ENCODE results near the gene SEMA4F.

DNA sequence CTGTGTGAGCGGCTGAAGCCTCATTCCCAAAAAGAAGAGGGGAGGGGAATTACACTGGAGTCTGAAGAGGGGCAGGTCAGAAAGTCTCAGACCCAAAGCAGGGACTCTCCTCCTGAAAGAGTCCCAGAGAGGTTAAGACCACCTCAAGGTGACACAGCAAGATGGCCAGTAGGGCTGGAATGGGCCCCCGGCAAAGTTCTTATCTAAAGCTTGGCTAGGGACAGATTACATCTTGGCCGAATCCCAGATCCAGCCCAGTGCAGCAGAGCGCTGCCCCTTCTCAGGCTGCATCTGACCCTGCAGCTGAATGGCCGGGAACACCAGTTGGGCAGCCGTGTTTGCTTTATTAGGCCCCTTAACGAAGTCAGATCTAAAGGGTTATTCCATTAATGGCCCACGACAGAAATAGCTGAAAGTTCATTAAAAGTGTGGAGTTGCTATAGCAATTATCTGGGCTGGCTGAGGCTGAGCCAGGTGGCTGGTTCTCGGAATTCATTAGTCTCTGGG lies 68.5 kb downstream of the EMX1 start:
- PRO-cap, result no peak

GRCh38 chr2:73176074-73176807 lies 26.1 kb upstream of the NOTO start:
- PRO-cap, result bidirectional peak, plus-strand start at chr2:73176448, minus-strand start at chr2:73176496

DNA sequence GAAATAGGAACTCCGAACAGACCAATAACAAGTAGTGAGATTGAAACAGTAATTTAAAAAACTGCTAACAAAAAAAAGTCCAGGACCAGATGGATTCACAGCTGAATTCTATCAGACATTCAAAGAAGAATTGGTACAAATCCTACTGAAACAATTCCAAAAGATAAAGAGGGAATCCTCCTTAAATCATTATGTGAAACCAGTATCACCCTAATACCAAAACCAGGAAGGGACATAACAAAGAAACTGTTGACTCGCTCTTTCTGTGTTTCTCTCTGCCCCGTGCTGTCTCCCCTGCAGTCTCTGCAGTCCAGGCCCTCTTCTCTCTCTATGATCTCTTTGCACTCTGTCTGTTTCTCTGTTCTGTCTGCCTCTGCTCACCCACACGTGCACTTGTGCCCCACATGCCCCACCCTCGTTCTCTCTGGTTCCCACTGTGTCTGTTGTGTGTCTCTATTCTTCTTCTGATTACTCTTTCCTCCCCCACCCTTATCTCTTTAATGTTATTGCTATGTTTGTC lies 54.2 kb downstream of the NAT8 start:
- PRO-cap, result no peak

- PRO-cap, result bidirectional peak, plus-strand start at chr2:73895141, minus-strand start at chr2:73895006
Observed at GRCh38 chr2:73894740-73895824, 2.3 kb downstream of the ACTG2 start.

- PRO-cap, result no peak
Observed at GRCh38 chr2:73951922-73952821, 25.5 kb downstream of the DGUOK start.

DNA sequence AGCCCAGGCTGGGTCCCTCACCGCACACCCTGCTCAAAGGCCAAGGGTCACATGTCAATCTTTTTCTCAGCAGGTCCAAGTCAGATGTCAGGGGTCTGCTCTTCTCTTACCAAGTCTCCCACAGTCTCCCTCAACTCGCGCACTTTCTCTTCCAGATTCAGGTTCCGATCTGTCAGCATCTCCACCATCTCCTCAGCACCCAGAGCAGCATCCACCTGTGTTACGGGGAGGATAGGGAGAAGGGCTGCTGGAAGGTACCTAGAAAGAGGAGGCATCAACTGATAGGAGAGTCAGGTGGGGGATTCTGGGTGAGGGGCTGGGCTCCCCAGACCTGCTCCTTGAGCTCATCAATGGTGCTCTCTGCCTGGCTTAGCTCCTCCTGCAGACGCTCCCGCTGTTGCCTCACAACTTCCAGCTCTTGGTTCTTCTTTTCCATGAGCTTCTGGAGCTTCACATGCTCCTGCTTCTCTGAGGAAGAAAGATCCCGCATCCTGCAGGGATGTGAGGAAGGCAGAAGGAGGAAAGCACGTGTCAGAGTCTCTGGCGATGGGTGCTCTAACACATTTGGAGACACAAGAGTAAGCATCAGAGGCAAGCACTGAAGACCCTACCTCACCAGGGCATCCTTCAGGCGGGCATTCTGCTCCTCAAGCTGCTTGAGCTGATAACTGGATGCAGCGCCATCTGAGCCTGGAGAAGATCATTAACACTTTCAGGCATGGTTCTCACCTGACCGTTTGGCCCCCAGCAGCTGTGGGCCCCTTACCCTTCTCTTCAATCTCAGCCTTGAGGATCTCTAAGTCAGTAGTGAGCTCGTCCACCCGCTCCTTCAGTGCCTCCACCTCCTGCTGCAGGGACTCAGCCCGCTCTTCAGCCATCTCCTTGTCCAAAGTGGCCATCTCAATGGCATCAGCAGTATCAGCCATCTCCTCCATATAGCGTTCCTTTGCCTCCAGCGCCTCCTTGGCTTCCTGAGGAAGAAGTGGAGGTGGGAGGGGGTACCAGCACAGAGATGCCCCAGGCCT lies 9.9 kb downstream of the DCTN1 start:
- PRO-cap, result no peak

DNA sequence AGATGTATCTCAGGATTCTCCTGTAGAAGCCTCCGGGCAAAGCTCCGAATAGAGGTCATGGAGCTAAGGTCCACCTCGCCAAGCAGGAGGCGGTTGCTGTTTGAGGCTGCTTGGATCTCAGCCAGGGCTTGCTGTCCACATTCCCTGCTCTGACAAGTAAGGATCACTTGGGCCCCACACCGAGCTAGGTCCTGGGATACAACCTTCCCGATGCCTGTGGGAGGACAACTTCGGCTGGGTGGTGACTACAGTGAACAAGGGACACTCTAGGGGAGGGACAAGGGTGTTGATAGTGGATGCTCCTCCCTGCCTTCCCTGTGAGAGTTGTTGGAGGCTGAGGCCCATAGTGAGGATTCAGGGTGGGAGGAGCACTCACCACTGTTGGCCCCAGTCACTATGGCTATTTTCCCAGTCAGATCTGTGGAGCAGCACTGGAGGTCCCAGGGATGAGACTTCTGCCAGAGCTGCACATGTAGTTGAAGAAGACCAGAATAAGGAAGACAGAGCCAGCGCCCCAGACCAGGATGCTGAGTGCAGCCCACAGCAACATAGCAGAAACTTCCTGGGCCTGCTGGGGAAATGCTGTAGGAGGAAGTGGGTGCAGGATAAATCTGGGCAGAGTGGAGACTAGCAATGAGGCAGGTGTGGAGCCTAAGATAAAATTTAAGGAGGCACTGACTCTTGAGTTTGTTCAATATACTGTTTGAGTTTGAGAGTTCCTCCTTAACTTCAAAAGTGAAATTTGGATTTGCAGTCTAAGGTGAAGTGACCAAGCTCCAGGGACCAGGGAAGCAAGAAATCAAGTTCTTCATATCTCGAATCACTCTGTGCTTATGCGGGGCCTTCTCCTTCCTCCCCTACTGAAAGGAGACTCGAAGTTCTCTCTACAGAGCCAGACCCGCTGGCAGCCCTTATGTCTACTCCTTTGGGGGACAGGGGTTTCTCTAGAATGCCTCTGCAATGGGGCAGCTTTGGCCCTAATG lies 8.1 kb downstream of the C2orf81 start:
- PRO-cap, result no peak

DNA sequence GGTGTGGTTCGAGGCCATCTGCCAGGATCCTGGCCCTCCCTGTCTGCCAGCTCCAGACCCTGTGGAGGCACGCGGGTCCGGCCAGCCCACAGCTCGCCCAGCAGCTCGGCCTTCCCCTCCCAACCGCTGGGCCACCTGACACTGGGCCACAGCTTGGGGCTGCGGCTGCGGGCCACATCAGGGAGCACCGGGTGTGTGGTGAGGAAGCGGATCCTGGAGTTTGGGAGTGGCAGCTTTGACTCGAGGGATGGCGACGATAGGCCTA lies 7.0 kb downstream of the C2orf81 start:
- PRO-cap, result bidirectional peak, plus-strand start outside the sequence, minus-strand start at position 231 of the sequence

DNA sequence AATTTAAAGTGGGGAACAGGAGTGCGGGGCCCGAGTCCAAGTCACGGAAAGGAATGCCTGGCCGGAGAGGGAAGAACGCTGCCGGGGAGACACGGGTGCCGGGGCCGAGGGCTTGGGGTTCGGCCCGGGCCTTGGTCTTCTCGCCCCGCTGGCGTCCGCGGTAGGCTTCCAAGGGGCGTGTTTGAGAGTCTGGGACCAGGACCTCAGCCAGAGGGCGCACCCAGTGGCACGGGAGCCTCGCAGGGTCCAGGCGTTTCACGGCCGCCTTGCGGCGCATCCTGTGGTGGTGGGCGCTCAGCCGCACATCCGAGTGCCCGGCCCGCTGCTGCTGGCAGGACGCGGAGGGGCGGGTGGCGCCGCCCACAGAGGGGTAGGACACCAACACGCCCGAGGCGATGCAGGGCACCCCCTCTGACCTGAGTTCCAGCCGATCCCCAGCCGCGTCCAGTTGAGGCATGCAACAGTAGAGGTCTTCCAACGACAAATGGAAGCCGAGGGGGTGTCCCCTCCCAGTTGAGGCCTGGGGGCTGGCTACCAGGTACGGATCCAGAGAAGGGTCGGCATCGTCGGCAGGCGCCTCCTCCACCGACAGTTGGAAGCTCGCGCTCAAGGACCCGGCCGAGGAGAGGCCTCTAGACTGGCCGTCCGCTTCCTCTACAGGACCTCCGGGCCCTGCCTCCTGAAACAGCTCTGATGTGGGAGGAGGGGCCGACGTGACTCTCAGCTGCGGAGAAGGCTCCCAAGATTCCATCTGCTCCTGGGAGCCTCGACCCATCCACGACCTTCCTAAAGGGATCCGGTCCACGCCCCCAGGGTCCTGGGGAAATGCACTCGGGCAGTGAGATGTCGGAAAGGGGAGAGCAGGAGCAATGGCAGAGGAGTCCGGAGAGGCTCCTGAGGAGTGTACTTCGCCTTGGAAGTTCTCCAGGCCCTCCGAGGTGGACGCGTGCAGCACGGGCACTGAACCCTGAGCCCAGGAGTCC lies 6.3 kb downstream of the C2orf81 start:
- PRO-cap, result bidirectional peak, plus-strand start at position 66 of the sequence, minus-strand start outside the sequence; bidirectional peak, plus-strand start at position 223 of the sequence, minus-strand start at position 156 of the sequence; bidirectional peak, plus-strand start at position 851 of the sequence, minus-strand start at position 656 of the sequence

DNA sequence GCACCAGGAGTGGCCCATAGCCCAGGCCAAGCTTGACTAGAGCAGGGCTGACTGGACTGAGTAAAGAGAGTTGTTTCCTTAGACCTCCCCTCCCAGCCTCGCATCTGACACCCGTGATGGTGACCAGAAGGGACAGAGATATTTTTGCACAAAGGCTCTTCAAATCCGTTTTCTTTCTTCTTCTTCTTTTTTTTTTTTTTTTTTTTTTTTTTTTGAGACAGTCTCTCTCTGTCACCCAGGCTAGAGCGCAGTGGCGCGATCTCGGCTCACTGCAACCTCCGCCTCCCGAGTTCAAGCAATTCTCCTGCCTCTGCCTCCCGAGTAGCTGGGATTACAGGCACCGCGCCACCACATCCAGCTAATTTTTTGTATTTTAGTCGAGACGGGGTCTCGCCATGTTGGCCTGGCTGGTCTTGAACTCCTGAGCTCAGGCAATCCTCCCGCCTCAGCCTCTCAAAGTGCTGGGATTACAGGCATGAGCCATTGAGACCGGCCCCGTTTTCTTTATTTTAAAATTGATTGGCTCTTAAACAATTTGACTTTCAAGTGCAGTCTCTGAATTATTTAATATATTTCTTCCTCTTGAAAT lies 738 bp downstream of the C2orf81 start:
- PRO-cap, result no peak

- PRO-cap, result no peak
Observed at GRCh38 chr2:74462426-74463009, 2.7 kb downstream of the MOGS start.

DNA sequence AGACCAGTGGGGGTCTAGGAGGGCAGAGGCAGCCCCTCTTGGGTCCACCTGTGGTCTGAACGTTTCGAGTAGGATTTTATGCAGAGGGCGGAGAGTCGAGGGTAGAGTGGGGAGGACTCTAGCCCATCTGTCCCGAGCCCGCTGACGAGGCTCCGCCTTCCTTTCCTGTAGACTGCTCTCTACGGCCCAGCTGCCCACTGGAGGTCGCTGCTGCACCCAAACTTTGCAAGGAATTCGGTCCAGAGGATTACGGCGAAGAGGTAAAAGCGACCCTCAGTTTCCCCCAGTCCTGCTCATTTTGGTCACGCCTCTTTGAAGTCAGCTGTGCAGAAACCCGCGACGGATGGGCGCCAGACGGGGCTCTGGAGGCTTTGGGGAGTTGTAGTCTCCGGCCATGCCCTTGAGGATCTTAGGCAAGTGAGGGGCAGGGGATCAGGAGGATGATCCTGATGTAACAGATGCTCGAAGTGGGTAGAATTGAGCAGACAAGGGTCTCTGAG lies 320 bp downstream of the TTC31 start:
- PRO-cap, result no peak

GRCh38 chr2:74548560-74549185 lies 5.1 kb downstream of the LOXL3 start:
- PRO-cap, result bidirectional peak, plus-strand start at chr2:74549133, minus-strand start at chr2:74548935

- PRO-cap, result no peak
Observed at GRCh38 chr2:74576598-74577275, 22.2 kb downstream of the DOK1 start.

- PRO-cap, result bidirectional peak, plus-strand start at chr2:74654445, minus-strand start at chr2:74654105
Observed at GRCh38 chr2:74653940-74654615, at the start of gene SEMA4F. TSS of gene SEMA4F (plus strand) at chr2:74654247.

- PRO-cap, result no peak
Observed at GRCh38 chr2:74740677-74741482, 86.8 kb downstream of the SEMA4F start.

DNA sequence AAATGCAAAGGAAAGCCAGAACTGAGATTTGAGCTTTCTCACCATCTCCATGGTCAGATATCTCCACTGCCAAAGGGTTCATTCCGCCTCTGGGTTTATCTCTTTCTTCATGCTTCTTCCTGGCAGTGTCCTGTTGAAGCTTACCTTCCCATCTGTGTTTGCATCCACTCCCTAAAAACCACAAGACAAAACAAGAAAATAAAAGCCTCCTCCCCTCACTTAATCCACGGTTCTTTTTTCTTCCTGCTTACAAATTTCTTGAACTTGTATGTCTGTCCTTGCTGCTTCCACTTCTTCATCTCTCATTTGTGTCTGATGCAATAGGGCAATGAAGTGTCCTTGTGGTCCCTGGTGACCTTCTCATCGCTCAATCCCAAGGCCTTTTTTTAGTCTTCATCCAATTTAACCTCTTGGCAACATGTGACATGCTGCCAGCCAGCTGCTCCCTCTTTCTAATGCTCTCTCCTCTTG lies 87.5 kb downstream of the SEMA4F start:
- PRO-cap, result no peak

- PRO-cap, result no peak
Observed at GRCh38 chr2:74862078-74862922, 28.4 kb downstream of the HK2 start.

DNA sequence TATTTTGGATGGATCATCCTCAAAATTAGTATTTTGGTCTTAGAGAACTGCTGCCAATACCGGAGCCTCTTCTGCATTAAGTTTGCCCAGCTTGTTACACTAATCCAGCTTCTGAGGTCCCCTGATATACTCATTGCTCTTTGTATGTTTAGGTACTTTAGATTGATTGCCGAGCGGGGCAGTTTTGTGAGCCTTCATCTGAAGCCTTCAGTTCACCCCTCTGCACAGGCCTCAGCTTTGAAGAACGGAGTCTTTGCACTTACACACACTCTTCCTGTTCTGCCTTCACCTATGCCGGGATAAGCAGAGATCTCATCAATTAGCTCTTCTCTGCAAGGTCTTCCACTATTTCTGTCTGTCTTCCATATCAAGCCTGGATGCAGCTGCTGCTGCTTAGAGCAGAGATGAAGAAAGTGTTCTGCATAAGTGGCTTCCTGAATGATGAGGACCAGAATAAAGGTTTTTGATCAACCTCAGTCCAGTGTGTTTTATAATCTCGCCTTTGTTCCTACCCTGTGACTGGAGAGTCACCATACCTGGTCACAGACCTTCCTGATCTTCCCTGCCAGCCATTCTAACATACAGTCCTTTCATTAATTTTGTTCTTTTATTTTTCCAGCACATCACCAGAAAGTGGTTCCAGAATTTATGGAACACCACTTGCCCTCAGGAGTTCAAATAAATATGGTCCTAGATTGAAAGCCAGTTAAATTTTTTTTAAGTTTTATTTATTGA lies 11.0 kb downstream of the POLE4 start:
- PRO-cap, result no peak

GRCh38 chr2:75416456-75417355 lies 144.0 kb downstream of the EVA1A start:
- PRO-cap, result no peak

All from penis (tissue), 1 donor.